Breast (tissue), 4 donors: ENCODE measurements around the genes USHBP1 and DDA1.

GRCh38 chr19:16886109-16886926, 2.5 kb upstream of the F2RL3 start:
- PRO-cap, 3 experiments: no peak in any of the 3 experiments
- RRBS: 17% methylated on average over 5 of the region's 25 CpGs

GRCh38 chr19:17085847-17086493, 10.4 kb downstream of the MYO9B start:
- PRO-cap, 3 experiments: no peak in any of the 3 experiments
- RRBS: no CpG with 5 or more reads among the region's 19 CpGs

DNA sequence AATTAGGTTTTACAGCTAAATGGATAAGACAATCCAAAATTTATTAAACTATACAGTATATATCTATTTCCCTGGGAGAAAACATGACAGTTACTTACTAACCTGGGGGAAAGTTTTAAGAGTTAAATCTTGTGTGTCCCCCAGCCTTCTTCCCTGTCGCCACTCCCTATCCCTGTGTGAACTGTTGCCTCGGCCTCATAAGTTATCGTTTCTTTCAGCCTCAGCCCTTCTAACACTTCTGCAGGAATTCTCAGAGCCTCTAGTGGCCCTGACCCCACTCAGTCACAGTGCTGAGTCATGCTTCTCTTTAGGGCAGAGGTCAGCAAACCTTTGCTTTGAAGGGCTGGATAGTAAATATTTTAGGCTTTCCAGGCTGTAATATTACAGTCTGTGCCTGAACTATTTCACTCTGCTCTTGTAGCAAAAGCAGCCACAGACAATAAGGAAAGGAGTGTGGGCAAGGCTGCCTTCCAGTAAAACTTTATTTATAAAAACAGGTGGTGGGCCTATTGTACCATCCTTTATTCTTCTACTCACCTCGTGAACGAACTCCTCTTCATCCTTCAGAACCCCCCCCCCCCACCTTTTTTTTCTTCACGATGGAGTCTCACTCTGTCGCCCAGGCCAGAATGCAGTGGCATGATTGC, 22.0 kb downstream of the MYO9B start:
- PRO-cap, 3 experiments: no peak in any of the 3 experiments
- RRBS: no CpG with 5 or more reads among the region's 7 CpGs

DNA sequence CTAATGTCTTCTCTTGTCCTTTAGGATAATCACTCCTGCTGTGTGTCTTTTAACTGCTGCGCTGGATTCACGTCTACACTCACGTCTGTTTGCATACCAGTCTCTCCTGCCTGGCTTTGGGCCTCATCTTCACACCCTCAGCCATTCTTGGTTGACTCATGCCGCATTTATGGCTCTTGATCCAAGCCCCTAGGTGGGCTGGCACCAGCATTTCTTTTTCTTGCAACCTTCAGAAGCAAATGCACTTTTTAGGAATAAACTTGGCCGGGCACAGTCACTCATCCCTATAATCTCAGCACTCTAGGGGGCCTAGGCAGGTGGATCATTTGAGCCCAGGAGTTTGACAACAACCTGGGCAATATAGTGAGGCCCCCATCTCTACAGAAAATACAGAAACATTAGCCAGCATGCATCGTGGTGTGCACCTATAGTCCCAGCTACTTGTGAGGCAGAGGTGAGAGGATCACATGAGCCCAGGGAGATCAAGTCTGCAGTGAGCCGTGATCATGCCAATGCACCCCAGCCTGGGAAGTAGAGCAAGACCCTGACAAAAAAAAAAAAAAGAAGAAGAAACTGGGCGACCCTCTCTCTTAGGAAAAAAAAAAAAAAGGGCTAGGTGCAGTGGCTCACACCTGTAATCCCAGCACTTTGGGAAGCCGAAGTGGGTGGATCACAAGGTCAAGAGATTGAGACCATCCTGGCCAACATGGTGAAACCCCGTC, 23.0 kb downstream of the MYO9B start:
- PRO-cap, 3 experiments: no peak in any of the 3 experiments
- RRBS: no CpG with 5 or more reads among the region's 10 CpGs

- PRO-cap, 3 experiments: no peak in any of the 3 experiments
- RRBS: no CpG with 5 or more reads among the region's 9 CpGs
Measured at GRCh38 chr19:17152538-17152853, 62.7 kb upstream of the USE1 start.

GRCh38 chr19:17243913-17244681, 1.6 kb downstream of the NR2F6 start:
- PRO-cap, 3 experiments: peak in 3 of 3 experiments; most common plus-strand start chr19:17244119 (in 2); most common minus-strand start chr19:17244089 (in 2)
- RRBS: no CpG with 5 or more reads among the region's 51 CpGs

DNA sequence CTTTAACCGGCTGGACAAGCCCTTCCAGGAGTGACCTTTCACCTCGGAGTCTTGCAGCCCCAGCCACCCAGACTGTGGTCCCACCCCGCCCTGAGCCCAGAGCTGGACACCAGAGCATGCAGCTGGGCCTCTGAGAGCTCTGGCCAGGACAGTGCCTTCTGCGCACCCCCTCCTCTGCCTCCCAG, 1.1 kb upstream of the NR2F6 start:
- PRO-cap, 3 experiments: no peak in any of the 3 experiments
- RRBS: no CpG with 5 or more reads among the region's 4 CpGs

- PRO-cap, 3 experiments: no peak in any of the 3 experiments
- RRBS: no CpG with 5 or more reads among the region's 28 CpGs
Measured at GRCh38 chr19:17247717-17248978, 2.4 kb upstream of the NR2F6 start.

- PRO-cap, 3 experiments: peak in 3 of 3 experiments; most common minus-strand start chr19:17264745 (in 3)
- RRBS: 24% methylated on average over 2 of the region's 10 CpGs
Measured at GRCh38 chr19:17264292-17265045, at the start of gene USHBP1. TSS of gene USHBP1 (minus strand) at chr19:17264745.

DNA sequence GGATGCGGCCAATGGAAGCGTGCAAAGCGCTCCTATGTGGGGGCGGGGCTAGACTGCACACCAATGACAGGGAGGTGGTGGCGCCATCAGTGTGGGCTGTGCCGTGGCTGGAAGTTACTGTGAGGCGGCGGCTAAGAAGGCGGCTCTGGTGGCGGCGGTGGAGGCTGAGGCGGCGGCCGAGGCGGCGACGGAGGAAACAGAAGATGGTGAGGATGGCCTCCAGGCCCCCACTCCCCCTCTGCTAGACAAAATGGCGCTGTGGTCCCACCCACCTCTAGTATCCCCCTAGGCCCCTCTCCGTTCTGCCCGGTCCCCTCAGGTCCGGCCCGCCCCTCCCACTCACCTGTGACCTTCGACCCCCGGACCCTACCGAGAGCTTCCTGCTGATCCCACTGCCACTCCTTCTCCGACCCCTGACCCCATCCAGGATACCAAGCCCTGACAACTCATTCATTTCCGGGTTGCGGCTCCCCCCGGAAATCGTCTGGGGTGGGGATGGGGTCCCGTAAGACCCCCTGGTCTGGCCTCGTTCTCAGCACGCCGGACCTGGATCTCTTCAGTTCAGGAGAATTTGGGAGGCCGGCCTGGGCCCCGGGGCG, at the start of gene DDA1:
Gene DDA1, plus strand, starts transcription at position 112 of the 599 bp plus-strand sequence.
- PRO-cap, 3 experiments: peak in 3 of 3 experiments; most common plus-strand start position 89 of the sequence (in 3)
- RRBS: 2% methylated on average over 13 of the region's 37 CpGs

- PRO-cap, 3 experiments: no peak in any of the 3 experiments
- RRBS: no CpG with 5 or more reads among the region's 14 CpGs
Measured at GRCh38 chr19:17315546-17316334, 6.4 kb downstream of the DDA1 start.

GRCh38 chr19:17322558-17323089, 12.0 kb downstream of the ANO8 start:
- PRO-cap, 3 experiments: no peak in any of the 3 experiments
- RRBS: no CpG with 5 or more reads among the region's 13 CpGs

DNA sequence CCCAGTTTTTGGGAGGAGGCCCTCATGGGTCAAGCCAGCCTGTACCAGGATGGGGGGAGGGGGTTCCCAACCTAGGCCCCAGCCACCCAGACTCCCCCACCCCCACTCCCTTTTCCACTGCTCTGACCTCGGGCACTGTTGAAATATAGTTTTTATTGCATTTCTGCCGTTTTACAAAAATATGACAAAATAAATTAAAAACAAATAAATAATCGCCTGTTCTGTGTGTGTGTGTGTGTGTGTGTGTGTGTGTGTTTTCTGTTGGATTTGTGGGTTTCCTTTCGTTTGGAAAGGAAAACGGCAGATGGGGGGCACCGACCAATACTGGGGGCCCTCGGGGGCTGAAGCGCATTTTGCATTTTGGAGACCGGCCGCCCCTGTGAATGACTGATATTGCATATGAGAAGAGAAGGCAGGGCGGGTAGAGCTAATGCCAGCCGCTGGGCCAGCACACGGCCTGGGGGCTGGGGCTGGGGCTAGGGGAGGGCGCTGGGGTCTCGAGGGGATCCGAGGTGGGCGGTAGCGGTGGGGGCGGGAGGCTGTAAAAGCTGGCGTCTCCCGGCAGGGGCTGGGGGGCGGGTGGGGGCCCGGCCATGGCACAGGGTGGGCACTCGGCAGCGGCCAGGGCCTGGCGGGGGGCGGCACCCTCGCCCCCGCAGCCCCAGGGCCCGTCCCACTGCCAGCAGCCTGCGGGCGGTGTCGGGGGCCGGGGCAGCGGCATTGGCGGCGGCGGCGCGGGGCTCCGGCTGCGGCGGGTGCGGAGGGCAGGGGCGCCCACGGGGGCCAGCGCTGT, 11.4 kb downstream of the ANO8 start:
- PRO-cap, 3 experiments: no peak in any of the 3 experiments
- RRBS: 7% methylated on average over 14 of the region's 47 CpGs

DNA sequence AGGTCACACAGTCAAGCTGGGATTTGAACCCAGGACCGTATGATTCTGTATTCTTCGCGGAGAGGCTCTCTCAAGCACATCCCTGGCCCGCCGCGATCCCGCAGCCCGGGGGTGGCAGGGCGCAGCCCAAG, 581 bp downstream of the ANO8 start:
- PRO-cap, 3 experiments: no peak in any of the 3 experiments
- RRBS: 2% methylated on average over 2 of the region's 9 CpGs

DNA sequence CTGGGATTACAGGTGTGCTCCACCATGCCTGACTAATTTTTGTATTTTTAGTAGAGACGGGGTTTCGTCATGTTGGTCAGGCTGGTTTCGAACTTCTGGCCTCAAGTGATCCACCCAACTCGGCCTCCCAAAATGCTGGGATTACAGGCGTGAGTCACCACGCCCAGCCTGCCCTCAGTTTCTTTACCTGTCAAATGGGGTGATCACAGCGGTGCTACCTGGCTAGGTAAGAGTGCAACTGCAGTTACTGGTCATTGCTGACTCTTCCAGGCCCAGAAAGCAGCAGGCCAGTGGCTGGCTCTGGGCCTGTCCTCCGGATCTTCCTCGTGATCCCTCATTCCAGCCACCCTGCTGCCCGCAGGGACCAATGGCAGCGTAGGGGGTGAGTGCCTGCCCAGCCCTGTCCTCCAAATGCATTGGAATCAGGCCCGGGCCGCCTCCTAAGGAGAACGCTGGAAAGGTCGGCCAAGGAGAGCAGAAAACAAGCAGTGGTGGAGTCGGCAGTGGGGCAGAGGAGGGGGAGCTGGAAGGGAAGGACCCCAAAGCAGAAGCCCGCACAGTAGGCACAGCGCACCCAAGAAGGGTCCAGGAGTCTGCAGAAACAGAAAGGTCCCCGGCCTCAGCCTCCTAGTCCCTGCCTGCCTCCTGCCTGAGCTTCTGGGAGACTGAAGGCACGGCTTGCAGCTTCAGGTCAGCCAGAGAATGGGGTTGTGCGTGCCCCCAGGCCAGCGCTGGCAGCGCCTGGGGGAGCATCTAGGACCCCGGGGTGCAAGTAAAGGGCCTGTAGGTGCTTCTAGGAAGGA, 1.8 kb upstream of the SLC27A1 start:
- PRO-cap, 3 experiments: peak in 2 of 3 experiments; most common plus-strand start position 447 of the sequence (in 2); most common minus-strand start position 281 of the sequence (in 1)
- RRBS: 9% methylated on average over 3 of the region's 24 CpGs

GRCh38 chr19:17616207-17617364, 61.1 kb downstream of the COLGALT1 start:
- PRO-cap, 3 experiments: no peak in any of the 3 experiments
- RRBS: no CpG with 5 or more reads among the region's 43 CpGs

DNA sequence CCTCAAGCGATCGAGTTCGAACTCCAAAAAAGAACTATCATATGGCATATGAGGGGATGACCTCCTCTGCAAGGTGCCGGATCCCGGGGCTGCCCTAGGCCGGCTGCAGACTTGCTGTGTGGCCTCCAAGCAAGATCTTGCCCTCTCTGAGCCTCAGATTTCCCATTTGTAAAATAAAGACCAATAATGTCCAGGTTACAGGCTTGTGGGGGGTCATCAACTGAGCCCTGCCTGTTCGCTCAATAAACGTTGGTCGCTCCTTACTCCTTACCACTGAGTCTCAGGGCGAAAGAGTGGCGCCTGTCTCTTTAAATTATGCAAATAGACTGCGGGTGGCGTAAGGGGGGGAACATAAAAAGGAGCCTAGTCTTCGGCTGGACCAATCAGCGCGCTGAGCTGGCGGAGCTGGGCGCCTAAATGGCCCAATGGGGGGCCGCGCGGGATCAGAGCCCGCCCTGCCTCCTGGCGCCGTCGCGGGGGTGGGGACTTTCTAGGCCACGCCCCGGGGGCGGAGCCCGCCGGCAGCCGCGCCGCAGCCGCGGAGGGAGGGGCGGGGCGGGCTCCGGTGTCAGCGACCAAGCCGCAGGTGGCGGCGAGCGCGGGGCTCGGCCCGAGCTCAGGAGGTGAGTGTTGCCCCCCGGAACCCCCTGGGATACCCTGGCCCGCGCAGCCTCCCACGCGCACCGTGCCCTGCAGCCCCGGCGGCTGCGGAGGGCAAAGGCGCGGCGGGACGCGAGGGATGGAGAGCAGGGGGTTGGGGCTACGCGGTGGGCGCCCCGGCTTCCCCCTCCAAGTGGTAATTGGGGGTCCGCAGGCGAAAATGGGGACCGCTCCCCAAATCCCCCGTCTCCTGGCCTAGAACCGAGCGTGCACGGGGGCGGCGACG, 3.8 kb upstream of the FCHO1 start:
- PRO-cap, 3 experiments: no peak in any of the 3 experiments
- RRBS: 1% methylated on average over 34 of the region's 75 CpGs

DNA sequence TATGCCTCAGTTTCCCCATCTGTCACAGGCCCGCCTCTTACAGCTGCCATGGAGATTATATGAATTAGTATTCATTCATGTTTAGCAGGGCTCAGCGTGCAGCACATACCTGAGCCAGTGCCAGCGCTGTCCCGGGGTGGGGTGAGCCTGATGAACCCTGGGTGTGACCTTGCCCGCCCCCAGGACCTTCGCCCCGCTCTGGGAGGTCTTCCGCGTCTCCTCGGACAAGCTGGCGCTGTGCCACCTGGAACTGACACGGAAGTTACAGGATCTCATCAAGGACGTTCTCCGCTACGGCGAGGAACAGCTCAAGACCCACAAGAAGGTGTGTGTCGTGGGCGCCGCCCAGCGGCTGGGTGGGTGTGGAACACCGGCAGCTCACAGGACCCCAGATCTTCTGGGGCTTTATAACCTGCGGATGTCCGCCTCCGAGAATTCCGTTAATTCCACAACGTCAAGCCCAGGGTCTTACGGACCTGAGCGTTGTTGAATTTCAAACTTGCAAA, 15.3 kb downstream of the FCHO1 start:
- PRO-cap, 3 experiments: no peak in any of the 3 experiments
- RRBS: no CpG with 5 or more reads among the region's 28 CpGs

DNA sequence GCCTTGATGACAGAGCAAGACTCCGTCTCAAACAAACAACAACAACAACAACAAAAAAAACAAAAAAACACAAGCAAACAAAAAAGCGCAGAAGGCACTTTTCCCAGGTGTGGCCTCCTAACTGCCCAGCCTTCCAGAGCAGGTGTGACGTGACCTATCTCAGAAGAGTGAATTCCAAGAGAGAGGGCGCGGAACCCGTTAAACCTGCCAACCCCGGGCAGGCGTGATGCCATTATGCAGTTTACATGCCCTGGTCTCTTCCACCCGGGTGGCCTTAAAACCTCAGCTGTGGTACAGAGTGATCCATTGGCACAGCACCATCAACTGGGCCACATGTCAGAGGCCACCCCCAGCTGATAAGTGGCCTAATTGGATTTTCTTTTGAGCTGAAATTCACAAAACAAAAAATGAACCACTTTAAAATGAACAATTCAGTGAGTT, 3.7 kb upstream of the B3GNT3 start:
- PRO-cap, 3 experiments: no peak in any of the 3 experiments
- RRBS: 23% methylated on average over 3 of the region's 9 CpGs

DNA sequence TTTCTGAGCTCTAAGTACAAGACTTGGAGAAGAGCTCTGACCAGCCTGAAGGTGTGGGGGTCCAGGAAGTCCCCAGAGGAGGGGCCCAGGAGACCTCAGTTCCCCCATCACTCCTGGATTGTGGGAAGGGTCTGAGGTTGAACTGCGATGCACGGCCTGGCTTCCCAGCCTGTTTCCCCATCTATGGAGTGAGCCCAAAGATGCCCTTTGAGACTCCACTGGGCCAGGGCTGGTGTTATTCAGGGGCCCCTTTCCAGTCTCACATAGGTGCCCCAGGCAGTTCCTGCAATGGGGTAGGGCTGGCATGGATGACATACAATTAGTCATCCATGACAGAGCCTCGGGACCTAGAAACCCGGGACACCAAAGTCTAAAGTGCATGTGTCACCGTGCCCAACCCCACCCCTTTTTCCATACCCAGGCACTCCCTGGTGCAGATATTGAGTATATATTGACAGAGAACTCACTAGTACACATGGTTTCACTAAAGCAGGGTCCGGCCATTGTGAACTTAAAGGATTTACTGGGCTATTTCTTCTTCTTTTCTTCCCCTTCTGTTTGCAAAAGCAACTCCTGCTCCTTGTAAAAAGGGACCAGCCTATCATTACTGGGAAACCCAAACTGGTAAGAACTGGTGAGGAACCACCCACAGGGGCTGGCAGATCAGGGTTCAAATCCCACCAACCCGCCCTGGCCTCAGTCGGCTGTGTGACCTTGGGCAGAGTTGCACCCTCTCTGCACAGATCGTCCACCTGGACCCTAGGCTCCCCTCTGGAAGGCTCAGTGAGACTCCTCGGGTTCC, 2.6 kb downstream of the B3GNT3 start:
- PRO-cap, 3 experiments: peak in 2 of 3 experiments; most common plus-strand start position 476 of the sequence (in 2)
- RRBS: no CpG with 5 or more reads among the region's 10 CpGs